Measurements from ENCODE around the gene DPH2.

- PRO-cap: no peak
These were observed 19.3 kb downstream of the SZT2 start for GRCh38 chr1:43408918-43409381.

DNA sequence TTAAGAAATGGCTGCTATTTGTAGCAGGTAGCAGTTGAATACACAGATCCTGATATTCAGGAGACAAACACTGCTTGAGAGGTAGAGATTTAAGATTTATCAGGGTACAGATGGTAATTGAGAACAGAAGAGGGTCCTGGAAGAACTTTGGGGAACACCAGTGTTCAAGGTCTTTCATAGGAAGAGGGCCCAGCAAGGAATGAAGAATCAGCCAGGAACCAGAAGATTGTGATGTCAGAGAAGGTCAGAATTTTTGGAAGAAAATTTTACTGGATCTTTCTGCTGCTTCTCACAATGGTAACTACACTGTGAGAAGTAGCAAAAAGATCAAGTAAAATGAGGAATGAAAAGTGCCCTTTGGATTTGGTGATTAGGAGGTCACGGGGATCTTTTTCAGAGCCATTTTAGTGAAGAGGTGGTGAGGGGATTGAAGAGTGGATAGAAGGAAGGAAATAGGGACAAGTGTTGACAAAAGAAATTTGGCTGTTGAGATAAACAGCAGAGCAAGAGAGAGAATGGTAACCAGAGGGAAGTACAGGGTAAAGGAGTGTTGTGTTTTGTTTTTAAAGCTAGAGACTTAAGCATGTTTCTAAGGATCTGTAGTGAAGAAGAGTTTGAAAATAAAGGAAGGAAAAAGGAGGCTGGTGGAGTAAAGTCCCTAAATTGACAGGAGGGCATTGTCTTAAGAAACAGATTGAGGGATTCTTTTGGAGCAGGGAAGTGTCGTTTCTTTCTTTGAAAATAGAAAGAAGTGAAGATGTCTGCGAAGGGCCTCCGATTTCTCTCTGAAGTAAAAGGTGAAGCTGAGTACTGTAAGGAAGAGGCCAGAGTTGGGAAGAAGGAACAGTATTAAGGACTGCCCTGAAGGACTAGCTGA is 28.2 kb downstream of the SZT2 start:
- PRO-cap: no peak

DNA sequence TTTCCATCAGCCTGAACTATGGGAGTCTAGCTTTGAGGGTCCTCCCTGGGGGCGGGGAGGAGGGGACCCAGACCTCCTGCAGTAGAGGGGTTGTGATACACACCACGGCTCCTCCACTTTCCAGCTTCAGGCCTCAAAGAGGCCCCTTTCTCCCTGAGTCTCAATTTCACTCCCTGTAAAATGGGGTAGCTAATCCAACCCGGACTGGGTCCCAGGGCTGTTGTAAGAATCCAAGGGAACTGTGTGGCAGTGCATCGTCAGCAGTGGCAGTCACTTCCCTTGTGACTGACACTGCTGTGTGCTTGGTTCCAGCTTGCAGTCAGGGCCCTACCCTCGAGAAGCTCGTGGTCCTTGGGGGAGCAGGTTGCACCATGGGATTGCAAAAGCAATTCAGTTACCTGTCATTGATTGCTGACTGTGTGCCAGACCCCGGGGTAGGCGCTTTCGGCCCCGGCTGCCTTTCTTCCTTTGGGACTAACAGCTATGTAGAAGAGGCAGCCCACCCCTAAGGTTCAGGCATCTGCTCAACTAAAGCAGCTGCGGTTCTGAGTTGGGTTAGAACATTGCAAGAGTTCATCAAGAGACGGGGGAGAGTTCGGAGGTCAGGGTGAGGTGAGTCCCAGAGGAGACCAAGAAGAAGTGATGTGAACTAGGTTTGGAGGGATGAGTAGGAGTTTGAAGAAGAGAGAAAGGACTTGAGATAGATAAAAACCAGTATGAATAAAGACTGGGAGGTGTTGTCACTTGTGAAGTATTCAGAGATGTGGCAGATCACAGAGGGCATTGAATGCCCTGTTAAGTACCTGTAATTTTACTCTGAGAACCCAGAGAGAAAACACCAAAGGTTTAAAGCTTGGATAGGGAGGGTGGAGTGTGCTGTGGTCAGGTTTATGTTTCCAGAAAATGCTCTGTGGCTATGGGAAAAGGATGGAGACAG is 3.0 kb downstream of the PTPRF start:
- PRO-cap: no peak

DNA sequence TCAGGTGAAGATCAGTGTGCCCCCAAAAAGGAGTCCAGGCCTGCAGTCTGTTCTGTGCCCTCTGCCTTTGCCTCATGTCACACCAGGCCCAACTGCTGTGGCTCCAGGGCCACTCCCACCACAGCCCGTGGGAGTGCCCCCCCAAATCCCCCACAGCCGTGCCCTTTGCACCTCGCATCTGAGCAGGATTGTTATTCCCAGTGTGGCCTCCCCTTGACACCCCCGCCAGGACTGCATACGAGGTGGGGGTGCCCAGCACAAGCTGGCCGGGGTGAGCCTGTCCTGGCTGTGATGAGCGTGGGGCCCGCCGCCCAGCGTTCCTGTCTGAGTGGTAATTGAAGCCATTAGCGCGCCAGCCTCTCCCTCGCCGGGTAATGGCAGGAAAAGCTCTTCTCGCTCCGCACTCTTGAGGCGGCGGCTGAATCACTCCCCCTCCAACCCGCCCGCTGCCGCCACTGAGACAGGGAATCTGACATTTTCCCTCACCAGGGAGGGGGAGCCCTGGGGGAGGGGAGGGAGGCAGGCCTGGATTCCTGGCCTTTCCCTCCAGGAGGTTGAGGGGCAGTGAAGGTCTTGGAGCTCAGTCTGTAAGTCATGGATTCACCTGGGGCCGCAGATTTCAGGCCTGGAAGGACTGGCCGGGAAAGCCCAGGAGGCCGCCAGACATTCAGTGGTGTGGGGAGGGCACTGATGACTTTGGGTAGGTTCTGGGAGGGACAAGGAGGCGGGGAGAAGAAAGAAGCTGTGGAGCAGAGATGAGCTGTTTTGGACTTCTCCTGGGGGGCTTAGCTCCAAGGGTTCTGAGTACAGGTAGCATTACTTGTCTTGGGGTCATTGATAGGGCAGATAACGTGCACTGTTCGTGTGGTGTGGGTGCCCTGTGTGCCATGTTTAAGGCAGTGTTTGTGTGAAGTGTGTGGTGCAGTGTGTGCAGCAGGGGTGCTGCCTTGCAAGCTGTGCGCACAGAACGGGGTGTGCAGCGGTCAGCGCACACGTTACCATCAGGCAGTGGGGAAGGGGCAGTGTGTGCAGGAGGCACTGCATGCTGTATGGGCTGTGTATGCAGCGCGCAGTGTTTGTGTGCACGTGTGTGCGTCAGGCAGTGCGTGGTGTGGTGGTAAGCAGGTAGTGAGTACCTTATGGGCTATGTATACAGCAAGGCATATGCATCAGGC is 28.0 kb downstream of the PTPRF start:
- PRO-cap: unidirectional peak, minus-strand start at position 376 of the sequence

- PRO-cap: no peak
These were observed 17.7 kb downstream of the KDM4A start for GRCh38 chr1:43667730-43668009.

- PRO-cap: bidirectional peak, plus-strand start at chr1:43822276, minus-strand start at chr1:43822152
These were observed 111.7 kb upstream of the ARTN start for GRCh38 chr1:43821711-43822491.

GRCh38 chr1:43834027-43835088 is 99.2 kb upstream of the ARTN start:
- PRO-cap: unidirectional peak, minus-strand start at chr1:43834635; unidirectional peak, minus-strand start at chr1:43835026

DNA sequence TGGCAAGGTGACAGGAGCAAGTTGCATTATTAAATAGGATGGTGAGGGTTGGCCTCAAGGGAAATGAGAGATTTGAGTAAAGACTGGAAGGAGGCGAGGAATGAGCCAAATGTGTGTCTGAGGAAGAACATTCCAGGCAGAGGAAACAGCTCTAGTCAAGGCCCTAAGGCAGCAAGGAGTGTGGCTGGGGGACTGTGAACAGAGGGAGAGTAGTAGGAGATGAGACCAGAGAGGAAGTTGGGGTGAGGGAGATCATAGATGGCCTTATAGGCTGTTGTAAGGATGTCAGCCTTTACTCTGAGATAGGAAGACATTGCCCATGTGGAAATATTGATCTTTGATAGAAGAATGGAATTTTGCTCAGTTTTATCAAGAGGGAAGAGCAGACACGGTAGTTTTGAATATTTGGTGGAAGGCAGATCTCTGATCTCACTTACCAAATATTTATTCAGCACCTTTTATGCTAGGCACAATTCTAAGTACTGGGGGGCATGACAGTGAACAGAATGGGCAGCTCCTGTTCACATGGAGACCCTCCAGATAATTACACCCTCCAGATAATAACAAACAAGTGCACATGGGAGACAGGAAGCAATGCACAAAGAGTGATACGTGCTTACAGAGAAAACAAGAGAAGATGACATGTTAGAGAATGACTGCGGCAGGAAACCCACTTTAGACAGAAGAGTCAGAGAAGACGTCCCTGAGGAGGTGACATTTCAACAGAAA is 55.0 kb upstream of the ARTN start:
- PRO-cap: no peak

- PRO-cap: no peak
These were observed 48.3 kb upstream of the ARTN start for GRCh38 chr1:43885100-43885931.

DNA sequence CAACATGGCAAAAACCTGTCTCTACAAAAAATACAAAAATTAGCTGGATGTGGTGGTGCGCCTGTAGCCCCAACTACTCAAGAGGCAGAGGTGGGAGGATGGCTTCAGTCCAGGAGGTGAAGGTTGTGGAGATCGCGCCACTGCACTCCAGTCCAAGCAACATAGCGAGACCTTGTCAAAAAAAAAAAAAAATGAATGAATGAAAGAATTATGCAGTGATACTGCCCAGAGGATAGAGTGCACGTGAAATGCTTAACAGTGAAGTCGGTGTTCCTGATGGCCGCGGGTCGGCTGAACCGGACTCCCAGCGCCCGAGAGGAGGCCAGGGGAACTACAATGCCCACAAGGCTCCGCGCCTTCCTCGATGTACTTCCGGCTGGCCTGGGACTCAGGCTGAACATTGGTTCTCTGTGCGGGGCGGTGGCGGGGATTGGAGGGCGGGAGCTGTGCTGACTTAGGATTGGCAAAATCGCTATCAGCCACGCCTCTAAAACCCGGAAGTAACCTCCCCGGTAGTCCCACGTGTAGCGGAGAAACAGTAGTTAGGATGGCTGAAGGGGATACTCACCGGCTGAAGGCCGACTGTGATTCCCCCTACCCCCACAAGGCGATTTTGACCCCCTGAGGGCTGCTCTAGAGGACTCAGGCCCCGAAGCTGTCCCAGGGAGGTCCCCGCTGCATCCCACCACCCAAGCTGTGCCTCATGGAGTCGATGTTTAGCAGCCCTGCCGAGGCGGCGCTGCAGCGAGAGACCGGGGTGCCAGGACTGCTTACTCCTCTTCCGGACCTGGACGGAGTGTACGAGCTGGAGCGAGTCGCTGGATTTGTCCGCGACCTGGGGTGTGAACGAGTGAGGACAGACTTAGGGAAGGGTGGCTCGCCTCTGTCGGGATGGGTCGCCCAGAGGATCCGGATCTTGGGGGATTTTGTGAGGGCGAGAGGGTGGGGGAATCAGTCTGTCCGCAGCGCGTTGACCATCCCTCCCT is at the start of gene DPH2:
DPH2 (plus strand) TSS at position 538 of the 986 bp plus-strand sequence.
- PRO-cap: bidirectional peak, plus-strand start at position 538 of the sequence, minus-strand start at position 317 of the sequence

DNA sequence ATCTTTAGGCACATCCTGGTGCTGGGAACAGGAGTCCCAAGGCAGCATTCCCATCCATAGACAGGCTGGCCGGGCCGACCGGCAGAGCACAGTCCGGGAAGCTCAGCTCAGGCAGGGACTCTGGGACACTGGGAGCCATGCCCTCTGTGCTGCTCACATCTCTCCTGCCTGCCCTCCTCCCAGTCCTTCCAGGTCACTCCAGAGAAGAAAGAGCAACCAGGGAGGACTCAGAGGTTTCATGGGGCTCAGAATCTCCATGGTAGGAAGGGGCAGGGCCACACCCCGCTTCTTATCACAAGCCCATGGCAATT is 9.2 kb downstream of the SLC6A9 start:
- PRO-cap: no peak

GRCh38 chr1:44217084-44217520 is 3.8 kb downstream of the DMAP1 start:
- PRO-cap: no peak

GRCh38 chr1:44233205-44233644 is 20.0 kb downstream of the DMAP1 start:
- PRO-cap: no peak

DNA sequence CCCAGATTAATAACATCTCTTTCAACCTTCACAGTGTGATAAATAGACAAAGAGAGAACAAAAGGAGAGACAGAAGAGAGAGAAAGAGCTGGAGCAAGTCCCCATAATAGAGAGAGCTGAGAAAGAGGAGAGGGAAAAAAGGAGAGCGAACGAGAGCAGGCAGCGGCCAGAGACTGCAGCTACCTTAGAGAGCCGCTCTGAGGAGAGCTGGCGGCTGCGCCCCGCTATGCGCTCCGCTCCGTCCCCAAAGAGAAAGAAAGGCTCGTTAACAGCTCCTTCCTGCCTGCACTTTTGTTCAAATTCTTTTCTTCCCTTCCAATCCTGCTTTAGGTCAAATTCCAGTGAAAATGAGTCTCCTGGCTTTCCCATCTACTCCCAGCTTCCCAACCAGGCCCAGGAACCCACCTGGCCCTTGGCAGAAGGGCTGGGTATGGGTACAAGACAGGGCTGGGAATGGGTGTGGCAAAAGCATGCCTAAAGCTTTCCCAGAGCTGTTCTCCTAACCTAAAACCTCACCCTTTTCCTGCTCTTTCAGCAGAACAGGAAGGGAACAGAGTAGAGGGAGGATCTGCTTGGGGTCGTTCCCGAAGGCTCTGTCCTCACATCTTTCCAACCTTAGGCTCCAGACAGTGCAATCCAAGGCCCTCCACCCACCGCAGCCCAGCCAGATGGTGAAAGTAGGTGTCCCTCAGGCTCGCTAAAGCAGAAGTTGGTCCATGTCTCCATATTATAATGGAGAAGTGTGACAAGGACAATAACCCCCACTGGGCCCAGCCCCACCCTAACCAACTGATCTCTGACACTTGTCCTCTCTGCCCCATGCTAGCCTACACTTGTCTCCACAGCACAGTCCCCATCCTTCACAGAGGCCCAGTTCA is 48.4 kb downstream of the DMAP1 start:
- PRO-cap: bidirectional peak, plus-strand start at position 537 of the sequence, minus-strand start at position 414 of the sequence; unidirectional peak, minus-strand start at position 704 of the sequence

- PRO-cap: no peak
These were observed 29.0 kb downstream of the TMEM53 start for GRCh38 chr1:44644877-44646023.

GRCh38 chr1:44785945-44786922 is 1.7 kb downstream of the BEST4 start:
- PRO-cap: no peak

GRCh38 chr1:45266129-45266828 is 59.9 kb upstream of the ZSWIM5 start:
- PRO-cap: no peak

DNA sequence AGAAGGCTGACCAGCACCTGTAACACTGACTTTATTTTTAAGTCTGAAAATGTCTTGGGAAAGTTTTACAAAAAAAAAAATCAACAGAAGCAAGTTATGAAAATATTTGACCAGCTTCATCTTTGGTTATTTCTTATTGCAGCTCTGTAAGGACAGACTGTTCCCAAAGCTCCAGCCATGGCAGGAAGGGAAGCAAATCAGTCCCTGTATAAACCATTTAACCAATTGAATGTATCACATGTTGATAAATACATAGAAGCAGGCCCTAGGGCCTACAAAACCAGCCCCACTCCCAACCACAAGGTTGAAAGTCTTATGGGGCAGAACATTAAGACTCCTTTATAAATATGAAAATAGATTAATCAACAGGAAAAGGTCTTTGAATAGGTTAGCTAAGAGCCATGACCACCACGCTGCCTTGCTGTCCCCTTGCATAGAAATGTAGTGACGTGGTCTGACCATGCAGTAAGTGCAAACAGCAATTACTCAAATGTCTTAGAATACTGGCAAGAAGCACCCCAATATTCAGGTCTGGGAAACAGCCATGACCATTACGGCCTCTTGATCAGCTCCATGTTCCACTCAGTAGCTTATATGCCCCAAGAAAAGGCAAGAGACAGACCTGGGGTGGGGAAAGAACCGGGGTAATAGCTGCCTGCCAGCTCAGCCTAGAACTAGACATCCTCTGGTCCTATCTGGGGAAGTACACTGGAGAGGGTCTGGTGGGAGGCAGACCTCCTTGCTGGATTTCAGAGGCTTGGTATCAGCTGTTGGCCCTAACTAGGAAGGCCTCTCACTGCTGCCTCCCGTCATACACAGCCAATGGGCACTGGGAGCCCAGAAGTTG is 4.1 kb downstream of the TOE1 start:
- PRO-cap: no peak

- PRO-cap: bidirectional peak, plus-strand start at chr1:45584783, minus-strand start at chr1:45584482
These were observed 791 bp downstream of the NASP start for GRCh38 chr1:45584222-45585441.

GRCh38 chr1:45612316-45613408 is 11.2 kb downstream of the CCDC17 start:
- PRO-cap: no peak

Measured in mucosa of descending colon (tissue), 1 donor.